Skin of body (tissue), 2 donors: Measurements from ENCODE around the gene PMS1.

DNA sequence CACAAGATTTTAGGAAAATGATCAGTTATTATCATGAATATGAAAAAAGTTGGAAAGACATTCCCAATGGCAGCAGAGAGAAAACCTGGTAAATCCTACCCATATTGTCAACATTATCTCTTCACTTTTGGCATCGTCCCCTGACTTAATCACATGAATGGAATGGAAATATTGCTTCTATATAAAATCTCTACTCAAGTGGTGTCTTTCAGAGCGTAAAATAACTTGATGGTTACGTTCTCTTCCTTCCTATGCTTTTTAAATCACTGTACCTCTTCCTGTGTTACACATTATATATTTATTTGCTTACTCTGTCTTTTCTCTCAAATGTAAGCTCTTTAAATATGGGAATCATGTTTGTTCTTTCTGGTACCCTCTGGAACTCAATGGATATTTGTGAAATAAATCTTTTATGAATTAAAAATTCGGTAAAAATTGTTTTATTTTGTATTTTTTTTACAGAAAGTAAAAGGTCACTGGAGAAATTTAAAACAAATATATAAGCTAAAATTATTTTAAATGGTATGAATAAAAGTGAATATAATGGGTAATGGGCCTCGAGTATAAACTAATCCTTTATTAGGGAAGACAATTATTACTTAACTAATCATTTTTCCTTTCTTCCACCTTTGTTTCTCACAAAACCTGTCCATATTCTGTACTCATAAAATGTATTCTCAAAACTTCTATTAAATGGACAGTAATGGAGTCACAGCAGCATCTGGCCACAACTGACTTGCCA is 23.7 kb downstream of the TFPI start:
- RAMPAGE, long total RNA: no peak

DNA sequence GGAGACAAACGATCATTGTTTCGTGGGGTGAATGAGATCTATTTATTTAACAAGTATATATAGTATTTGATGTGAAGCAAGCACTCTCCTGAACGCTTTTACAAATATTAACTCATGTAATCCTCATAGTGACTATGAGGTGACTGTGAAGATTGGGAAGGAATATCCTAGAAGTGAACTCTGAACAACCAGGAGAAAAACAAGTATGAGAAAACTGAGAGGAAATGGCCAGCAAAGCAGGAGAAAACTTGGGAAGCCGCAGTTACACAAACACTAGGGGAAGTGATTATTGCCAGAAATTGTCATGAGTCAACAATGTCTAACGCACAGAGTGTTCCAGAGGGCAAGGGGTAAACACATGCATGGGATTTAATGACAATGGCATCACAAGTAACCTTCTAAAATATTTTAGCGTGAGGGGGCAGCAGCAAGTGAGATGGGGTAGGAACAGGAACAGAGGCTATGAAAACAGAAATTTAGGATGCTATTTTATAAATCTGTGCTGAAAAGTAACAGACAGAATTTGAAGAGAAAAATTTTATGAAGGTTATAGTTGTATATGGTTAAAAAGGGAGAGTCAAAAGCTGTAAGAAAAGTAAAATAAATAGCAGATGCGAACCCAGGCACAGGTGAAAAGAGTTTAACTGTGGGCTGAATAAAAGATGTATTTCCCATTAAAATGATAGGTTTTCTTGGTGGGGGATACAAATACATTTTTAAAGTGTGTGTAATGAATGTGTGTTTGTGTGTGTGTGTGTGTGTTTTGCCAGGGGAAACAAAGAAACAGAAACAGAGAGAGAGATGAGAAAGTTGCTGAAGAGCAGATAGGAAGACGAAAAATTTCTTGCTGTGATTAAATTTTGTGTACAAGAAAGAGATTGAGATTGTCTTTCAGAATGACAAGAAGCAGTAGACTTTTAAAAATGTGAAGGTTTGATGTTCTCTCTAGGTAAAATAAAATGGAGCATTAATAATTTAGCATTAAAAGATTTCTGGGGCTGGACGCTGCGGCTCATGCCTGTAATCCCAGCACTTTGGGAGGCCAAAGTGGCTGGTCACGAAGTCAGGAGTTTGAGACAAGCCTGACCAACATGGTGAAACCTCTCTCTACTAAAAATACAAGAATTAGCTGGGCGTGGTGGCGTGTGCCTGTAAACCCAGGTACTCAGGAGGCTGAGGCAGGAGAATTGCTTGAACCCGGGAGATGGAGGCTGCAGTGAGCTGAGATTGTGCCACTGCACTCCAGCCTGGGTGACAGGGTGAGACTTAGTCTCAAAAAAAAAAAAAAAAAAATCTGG is 12.2 kb downstream of the TFPI start:
- RAMPAGE, long total RNA: no peak

DNA sequence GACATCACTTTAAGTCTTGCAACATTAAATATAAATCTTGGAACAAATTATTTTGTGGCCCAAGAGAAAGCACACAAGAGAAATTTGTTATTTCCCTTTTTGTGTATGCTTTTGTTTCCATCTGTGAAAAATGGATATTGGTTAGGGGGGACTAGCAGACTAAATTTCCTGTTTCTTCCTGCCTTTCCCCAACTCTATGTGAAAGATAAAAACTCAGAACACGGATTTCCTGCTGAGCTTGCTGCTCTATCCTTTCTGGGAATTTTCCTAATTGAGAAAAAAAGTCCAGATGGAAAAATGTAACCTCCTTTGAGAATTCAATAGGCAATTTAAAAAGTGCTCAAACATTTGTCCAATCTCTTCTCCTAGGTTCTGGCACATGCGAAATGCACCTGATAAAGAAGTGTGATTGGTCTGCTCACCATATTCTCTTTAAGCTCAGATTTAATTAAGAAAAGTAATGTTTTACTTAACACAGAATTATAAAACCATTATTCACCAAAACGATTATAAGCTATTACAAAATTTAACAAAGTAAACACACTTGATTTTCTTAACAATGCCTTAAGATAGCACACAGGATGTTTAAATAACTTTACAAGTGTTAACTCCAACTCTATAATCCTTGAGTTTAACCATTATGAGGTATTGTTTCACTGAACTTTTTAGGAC is 21.2 kb upstream of the TFPI start:
- RAMPAGE, long total RNA: no peak

DNA sequence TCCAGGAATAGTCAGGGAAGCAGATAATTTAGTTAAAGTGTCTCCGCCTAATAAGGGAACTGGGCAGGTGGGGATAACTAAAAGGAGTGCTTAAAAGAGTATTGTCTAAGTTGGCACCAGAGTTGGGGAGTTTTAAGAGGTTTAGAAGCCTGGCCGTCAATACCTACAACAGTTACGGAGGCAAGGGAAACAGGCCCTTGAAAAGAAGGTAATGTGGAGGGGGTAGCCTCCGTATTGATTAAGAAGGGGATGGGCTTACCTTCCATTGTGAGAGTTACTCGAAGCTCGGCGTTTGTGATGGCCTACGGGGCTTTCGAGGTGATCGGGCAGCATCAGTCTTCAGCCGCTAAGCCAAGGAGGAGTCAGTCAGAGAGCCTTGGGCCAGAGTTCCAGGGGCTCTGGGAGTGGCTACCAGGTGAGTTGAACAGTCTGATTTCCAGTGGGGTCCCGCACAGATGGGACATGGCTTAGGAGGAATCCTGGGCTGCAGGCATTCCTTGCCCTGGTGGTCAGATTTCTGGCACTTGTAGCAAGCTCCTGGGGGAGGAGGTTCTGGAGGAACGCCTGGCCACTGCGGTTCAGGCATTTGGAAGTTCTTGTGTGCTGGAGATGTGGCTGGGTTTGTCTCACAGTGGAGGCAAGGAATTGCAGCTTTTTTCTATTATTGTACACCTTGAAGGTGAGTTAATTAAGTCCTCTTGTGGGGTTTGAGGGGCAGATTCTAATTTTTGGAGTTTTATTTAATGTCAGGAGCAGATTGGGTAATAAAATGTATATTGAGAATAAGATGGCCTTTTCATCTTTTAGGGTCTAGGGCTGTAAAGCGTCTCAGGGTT is 119.4 kb upstream of the TFPI start:
- RAMPAGE, long total RNA: no peak

- RAMPAGE, long total RNA: no peak
Observed at GRCh38 chr2:188290781-188291488, 739 bp upstream of the GULP1 start.

GRCh38 chr2:188902984-188903238 is 71.3 kb upstream of the COL3A1 start:
- RAMPAGE, long total RNA: no peak

DNA sequence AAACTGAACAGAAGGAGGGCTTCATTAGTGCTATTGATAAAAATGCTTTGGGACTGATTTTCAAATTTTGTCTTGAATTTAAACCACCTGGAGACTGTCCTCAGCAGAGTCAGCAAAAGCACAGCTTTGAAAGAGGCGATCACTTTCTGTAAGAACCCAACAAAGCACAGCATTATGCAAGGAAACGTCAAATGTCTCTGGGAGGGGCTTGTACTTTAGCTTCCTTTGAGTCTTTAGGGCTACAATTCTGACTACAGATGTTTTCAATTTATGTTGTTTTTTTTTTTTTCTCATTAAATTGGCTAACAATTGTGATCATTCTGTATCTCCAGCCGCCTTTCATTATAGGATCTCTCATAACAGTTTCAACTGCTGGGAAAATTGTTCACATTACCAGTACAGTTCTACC is 48.3 kb downstream of the COL3A1 start:
- RAMPAGE, long total RNA: no peak

DNA sequence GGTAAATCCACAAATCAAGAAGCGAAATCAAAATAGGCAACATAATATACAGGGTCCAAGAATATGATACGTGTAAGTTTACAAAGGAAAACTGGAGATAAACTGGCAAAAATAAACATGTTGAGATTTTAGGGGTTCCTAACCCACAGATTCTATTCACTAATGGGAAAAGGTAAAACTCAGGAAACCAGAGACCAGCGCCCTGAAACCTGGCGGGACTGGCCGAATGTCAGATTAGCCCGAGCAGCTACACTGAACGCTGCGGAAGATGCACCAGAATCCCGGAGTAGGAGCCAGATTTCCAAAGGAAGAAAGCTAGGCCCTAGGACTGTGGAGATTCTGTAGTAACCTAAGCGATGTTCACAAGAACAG is 688 bp upstream of the WDR75 start:
- RAMPAGE, long total RNA: no peak

DNA sequence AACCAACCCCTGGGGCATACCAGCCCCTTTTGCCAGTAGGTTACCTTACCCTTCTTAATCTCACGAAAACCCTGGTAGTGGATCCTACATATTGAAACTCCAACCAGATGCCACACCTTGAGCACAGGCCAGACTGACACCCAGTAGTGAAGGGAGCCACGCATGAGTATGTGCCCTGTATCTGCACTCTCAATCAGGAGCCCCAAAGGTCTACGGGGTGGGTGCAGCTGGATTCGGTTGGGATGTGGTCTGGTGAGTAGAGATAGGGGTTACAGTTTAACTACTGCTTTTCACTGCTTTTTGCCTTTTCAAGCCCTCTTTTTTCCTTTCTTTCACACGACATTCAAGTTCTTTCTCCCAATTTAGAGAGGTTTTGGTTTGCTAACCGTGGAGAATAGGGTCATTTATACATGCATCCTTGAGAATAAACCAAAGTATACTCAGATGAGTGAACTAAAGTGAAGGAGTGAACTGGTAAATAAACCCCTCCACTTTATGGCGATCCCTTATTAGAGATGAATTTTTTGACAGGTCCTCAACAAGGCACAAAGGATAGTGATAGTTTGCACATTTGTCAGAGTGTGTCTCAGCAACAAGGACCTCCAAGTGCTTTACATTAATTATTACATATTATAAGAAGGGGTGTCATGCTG is 1.4 kb upstream of the SLC40A1 start:
- RAMPAGE, long total RNA: no peak

GRCh38 chr2:189612927-189613442 is 32.4 kb upstream of the SLC40A1 start:
- RAMPAGE, long total RNA: no peak

- RAMPAGE, long total RNA: no peak
Observed at GRCh38 chr2:189784214-189785139, at the start of gene PMS1. Gene PMS1, plus strand, starts transcription at chr2:189784450.

DNA sequence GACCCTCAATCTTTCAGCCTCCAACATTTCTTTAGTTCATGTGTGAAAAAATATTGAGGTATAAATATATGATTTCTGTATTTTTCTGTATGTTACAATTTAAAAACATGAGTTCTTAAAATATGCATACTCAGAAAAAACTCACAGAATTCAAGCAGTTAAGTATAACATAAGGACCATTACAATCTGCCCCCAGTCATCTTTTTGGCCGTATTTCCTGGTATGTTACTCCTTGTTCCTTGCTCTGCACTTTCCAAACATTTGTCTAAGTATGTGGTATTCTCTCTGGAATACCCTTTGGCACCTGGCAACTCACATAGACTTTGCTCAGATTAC is 54.7 kb downstream of the C2orf88 start:
- RAMPAGE, long total RNA: no peak

DNA sequence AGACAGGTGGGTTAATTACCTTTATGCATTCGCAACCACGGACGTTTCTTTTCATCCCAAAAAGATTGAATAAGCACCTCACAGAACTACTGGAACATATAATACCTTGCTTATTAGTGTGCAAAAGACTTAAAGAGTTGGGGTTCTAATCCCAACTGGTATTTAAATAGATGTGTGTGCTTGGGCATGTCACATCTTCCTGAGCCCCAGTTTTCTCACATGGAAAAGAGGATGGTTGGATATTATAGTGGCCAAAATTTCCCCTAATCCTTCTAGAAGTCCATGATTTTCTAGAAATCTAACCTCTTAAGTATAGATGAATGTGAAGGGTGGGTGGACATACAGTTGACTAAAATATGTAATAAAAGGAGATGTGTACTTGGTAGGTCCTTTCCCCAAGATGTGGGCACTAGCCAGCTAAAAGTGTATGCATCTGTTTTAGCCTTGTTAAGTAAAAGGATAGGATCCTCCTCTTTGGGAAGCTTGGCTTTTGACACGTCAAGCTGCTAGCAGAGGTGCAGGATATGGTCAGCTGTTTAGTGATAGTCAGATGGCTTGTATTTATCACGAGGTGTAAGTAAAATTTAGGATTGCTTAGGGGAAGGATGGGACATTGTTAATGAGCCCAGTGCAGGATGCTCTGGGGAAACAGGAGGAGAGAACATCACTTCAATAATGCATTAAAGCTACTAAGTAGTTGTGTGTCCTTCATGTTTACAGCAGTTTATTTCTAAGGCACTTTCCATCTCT is 1.3 kb downstream of the MFSD6 start:
- RAMPAGE, long total RNA: no peak

DNA sequence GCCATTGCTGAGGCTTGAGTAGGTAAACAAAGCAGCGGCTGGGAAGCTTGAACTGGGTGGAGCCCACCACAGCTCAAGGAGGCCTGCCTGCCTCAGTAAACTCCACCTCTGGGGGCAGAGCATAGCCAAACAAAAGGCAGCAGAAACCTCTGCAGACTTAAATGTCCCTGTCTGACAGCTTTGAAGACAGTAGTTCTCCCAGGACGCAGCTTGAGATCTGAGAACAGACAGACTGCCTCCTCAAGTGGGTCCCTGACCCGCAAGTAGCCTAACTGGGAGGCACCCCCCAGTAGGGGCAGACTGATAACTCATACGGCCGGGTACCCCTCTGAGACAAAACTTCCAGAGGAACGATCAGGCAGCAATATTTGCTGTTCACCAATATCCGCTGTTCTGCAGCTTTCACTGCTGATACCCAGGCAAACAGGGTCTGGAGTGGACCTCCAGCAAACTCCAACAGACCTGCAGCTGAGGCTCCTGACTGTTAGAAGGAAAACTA is 62.9 kb downstream of the NEMP2 start:
- RAMPAGE, long total RNA: no peak

DNA sequence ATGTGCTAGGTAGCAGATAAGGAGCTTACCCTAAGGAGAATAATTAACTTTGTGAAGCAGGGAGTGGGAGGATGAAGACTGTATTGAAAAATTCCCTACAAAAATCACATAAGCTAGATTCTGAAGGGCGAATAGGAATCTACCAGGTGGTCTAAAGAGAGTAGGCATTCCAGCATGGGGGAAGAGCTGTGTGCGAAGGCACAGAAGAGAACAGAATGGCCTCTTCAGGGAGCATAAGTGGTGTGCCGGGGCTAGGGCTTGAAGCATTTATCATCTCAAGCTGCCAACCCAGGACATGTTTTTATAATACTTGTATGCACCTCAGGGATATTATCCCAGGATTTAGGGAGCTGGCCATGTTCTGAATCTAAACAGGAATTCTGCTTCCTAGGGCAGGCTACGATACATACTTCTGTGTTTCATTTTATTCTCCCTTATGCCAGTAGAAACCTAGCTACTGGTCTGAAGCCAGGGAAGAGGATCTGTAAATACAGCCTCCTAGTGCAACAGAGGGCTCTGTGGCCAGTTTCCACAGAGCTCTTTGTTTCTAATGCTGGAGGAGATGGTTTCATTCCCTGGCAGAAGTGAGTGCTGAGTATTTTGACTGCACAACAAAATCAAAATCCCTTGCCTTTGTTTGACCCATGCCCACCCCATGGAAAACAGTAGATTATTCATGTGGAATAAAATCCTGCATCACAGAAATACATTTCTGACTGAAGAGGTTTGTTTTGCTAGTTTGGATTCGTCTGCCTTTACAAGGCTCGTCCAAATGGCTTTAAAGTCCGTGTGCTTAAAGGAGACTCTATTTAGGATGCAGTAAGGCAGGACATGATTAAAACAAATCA is 56.5 kb downstream of the NEMP2 start:
- RAMPAGE, long total RNA: no peak

- RAMPAGE, long total RNA: no peak
Observed at GRCh38 chr2:190627684-190628688, 20.9 kb upstream of the NAB1 start.

DNA sequence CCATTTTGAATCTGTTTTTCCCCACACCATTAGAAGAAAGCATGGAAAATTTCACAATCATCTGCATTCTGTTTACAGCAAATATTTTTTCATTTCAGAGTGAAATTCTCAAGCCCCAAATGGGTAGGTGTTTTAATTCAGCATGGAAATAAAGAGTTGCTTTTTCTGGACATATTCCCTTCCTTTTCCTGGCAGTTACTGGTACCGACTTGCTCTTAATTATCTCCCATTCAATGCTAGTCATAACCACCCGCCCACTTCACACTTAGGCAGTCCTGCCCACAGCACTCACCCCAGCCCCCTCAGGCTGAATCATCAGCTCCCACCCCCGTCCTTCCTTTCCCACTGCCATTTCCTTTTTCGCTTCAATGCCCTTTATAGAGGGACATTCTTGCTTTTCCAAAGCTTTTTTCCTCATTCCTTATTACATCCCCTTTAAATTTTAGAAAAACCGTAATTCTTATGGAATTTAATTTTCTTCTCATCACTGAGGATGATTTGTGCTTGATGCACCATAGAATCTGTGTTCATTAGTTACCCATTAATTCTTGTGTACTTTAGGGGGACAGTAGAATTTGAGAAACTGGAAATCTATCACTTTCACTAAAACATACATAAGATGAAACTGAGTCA is 89.0 kb upstream of the GLS start:
- RAMPAGE, long total RNA: no peak

GRCh38 chr2:190883641-190884501 is 3.2 kb downstream of the GLS start:
- RAMPAGE, long total RNA: no peak

DNA sequence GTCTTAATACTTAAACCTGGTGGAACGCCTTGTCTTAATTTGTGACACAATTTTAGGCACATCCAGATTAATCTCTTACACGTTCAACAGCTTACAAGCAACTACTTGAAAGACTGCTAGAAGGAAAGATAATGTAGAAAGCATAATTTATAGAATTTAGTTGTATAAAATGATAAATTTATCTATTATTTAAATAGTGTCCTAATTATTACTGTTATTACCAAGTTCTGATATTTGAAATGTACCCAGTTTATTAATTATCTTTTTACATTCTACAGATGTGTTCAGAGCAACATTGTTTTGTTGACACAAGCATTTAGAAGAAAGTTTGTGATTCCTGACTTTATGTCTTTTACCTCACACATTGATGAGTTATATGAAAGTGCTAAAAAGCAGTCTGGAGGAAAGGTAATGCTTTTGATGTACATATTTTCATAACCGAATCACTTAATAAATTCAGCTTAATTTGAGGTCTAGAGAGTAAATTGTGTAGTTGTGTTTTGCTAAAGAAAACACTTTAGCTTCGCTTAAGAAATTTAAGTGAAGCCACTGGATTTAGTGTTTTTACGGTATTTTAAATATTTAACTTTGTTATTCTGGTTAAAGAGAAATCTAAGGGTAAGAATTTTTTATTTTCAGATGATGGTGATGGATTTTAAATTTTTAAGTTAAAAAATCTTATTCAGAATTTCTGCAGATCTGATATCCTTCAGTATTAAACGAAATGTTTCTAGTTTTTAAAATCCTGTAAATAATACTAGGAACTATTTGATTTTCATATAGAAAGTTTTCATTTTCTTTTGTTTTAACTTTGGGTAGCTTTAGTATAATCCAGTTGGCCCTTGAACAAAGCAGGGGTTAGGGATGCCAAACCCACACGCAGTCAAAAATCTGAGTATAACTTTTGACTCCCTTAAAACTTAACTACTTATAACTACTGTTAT is 19.9 kb downstream of the GLS start:
- RAMPAGE, long total RNA: no peak

DNA sequence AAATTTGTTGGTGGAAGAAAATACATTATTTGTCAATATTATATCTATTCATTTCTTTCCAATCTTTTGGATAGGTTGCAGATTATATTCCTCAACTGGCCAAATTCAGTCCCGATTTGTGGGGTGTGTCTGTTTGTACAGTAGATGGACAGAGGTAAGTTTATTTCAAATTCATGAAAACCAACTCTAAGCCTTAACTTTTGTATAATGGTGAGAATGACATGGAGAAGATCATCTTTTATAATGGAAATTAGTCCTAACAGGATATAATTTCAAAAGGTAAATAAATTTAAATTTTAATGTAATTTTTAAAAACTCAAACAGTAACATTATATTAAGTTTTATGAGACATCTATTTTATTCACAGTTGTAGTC is 21.2 kb downstream of the GLS start:
- RAMPAGE, long total RNA: no peak